GM23338 (cell line): ENCODE results near the gene MTIF3.

DNA sequence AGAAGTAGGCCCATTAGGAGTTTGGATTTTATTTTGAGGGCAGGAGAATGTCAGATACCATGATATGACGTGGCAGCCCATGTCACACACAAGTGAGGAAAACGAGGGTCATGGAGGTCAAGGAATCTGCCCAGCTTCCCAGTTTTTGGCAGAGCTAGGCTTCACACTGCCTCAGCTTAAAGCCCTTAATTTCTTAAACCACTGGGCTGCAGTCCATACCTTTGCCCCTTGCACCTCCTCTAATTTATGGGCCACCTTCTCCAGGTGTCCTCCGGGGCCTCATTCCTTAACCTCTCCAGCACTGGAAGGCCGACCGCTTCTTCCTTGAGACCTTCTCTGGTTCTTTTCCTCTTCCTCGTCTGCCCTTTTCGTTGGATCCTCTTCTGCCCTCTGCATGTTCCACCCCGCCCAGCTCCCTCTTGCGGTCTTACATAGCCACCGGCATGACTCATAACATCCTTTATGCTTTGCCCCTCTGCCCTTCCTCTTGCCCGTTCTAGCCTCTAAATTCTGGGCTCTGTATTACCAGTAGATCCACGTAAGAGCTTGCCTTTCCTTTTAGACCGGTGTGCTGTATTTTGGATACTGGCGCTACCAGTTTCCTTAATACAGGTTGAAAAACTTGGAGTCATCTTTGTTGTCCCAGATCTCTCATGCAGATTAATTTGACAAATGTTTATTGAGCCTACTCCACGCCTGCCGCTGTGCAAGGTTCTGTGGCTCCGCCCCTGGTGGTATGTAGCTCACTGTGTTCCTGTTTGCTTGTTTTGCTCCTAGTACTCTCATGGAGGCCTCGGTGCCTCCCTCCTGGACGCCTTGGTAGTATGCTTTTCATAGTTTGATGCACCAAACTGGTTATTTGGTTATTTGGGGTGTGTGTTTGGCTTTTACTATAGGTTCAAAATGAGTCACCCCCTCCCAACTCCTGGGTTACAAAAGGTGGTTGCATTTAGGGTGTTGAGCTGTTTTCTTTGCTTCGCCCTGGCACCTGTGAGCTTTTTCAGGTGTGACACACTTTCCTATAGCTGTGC is 1.5 kb downstream of the GTF3A start:
- PRO-cap = bidirectional peak, plus-strand start at position 451 of the sequence, minus-strand start at position 361 of the sequence
- RAMPAGE, long total RNA = no peak

- PRO-cap = bidirectional peak, plus-strand start at chr13:27450146, minus-strand start at chr13:27450067; bidirectional peak, plus-strand start at chr13:27450222, minus-strand start at chr13:27450538
- RAMPAGE, long total RNA = start-site peak on the minus strand at chr13:27450138-27450182, 100 and 23 reads in 2 replicates; start-site peak on the minus strand at chr13:27450551-27450587, 546 and 21 reads in 2 replicates
Observed at GRCh38 chr13:27449624-27450785, at the start of gene MTIF3. Gene MTIF3, minus strand, starts transcription at chr13:27450564.

DNA sequence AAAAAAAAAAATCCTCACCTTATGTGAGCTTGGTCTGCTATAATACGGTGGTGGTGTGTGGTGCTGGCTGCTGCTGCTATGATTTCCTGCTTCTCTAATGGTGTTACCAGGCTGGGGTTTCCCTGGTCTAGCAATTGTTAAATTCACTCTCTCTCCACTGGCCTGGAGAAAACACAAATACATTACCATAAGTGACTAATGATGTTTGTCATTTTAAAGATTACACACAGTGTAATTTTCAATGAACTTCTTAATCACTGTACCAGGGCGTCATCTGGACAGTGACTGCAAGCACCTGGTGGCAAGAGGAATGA is 60.5 kb downstream of the LNX2 start:
- PRO-cap = no peak
- RAMPAGE, long total RNA = no peak

DNA sequence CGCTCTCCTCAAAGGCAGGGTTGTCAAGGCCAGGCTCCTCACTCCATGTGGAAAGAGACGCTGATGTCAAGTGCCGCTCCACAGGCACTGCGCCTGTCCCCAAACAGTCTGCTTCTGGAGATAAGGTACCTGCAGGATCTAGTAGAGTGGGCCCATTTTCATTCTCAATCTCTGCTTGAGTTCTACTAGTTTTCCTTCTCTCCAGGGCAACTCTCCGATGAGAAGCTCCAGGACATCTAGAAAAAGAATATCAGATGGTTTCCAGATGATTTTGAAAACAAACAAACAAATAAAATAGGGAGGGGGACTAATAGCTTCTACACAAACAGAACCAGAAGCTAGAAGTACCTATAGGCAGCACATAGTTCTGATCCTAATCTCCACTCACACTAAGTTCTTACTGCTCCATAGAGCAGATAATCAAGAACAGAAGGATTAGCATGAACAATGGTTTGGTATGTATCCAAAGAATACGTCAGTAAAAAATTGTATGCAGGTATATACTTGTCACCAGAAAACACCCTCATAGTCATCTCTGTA is 51.2 kb downstream of the LNX2 start:
- PRO-cap = no peak
- RAMPAGE, long total RNA = no peak

- PRO-cap = no peak
- RAMPAGE, long total RNA = no peak
Observed at GRCh38 chr13:27607103-27607607, 13.2 kb downstream of the LNX2 start.

DNA sequence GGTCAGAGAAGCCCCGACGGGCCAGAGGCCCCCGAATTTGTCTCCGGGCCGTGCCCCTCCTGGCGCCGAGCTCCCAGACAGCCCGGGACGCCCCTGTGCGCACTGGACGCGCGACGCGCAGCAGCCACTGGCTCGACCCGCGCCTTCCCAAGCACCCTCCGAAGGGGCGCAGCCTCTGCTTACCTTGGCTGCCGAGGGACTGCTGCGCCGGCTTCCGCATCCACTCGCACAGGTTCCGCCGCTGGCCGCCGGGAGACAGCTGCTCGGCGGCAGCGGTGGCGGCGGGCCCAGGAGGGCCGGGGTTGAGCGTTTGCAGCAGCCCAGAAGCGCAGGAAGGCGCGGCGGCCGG is 858 bp downstream of the CDX2 start:
- PRO-cap = no peak
- RAMPAGE, long total RNA = no peak

DNA sequence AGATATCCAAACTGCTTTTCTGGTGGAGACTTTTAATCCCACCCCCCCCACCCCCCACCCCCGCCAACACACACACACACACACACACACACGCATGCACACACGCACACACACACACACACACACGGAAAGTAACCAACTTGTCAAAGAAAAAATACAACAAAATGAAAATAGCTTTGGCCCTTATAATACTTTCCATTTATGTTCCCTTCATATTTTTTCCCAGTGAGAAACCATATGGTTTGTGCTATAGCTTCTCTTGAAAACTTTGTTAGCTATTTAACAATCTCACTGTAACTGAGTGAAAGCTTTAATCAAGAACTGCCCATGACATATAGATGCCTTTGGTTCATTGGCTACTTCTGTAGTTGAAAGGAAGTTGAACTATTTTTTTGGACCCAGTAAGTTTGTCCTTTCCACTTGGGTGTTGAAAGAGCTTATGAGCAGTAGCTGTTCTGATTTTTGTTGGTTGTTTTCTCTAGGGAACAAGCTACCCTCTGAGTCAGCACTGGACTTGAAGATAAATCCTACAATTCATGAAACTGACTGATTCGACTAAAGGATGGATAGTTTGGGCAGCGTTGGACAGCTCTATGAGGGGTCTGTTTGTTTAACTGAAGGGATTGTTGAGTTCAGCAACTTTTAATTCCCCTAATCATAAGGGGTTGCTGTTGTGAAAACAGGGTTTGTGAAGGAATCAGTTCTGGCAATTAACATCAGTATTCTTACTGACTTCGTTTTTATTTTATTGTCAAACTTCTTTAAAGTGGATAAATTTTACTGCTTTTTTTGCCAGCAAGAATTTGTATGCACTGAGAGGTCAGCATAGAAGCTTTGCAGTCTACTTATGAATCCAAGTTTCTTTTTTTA is 101.0 kb downstream of the PAN3 start:
- PRO-cap = no peak
- RAMPAGE, long total RNA = no peak

- PRO-cap = no peak
- RAMPAGE, long total RNA = no peak
Observed at GRCh38 chr13:28267137-28267480, 128.8 kb downstream of the PAN3 start.

DNA sequence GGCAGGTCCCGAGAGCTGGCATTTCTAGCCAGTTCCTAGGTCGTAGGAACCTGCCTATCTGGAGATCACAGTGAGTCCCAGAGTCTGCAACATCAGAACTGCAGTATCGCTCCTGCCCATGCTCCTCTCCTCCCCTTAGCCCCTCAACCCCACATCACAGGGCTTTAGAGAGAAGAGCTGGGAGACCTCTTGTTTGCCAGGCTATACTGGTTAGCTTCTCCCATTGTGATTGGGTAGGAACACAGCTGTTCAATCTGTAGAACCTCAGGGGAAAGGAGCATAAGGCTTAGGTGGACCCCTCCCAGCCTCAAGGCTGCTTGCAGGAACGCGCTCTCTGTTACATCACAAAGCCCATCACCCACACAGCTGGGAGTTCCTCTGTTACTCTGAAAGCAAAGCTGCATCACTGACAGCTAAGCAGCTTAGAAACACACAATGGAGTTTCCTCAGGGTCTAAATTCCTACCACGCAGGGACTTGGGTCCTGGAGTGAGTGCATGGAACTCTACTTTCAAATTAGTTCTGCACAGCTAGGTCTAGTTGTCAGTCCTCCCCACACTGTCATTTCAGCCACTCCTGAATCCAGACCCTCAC is 169.9 kb downstream of the PAN3 start:
- PRO-cap = no peak
- RAMPAGE, long total RNA = no peak

DNA sequence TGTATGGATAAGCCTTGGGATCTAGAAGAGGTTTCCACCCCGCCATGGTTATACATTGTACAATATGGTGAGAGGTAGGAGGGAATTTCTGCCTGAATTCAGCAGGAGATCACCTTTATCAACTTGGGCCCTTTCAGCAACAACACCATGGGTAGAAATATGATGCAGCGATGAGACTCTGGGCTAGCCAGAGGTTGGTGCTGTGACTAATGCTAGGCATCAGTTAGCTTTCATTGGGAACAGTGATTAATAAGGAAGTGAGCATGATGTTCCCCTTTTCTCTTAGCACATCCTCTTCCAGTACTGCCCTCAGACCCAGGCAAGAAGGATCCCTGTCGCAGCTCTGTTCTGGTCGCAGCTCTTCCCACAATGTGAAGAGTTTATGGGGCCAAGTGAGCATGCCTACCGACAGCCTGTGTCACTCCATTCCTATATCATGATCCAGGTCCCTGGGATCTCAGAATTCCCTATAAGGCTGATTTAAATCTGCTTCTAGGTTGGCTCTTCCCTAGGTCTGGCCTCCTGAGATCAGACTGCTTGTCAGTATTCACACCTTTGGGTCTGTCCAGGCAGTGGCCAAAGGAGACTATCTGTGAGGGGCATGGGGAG is 100.5 kb downstream of the FLT1 start:
- PRO-cap = no peak
- RAMPAGE, long total RNA = no peak

DNA sequence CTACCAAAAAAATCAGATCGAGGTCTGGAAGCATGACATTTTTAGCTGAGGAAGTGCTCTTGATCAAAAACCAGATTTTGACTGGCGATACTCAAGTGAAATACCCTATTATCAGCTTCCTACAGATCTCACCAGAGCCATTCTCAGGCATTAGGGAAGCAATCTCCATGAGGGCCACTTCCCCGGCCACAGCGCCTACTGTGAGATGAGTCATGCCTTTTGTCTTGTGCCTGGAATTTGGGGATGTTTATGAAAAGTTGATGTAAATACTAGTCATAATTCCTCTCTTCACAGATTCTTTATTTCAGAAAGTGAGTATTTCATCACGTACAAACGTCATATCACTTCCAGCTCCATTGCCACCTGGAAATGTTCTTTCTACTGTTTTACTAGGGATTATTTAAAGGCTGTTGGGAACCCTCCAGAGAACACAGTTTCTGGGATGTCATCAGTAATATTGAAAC is 25.3 kb upstream of the SLC46A3 start:
- PRO-cap = no peak
- RAMPAGE, long total RNA = no peak

GRCh38 chr13:29511582-29512907 is 83.4 kb downstream of the SLC7A1 start:
- PRO-cap = no peak
- RAMPAGE, long total RNA = no peak

DNA sequence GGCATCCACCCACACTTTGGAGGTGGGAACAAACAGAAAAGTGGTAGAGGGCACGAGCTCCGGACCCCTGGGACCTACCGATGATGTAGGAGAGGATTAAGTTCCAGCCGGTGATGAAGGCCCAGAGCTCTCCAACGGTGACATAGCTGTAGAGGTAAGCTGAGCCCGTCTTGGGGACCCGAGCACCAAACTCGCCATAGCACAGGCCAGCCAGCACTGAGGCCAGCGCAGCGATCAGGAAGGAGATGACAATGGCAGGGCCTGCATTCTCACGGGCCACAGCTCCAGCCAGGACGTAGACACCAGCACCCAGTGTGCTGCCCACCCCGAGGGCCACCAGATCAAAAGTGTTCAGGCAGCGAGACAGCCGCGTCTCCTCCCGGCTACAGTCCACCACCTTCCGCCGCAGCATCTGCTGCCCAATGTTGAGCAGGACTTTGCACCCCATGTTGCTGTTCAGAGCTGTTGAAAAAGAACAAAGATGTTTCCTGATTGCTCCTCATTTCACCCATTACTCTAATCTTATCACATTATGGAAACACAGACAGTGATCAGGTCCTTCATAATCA is 59.7 kb downstream of the SLC7A1 start:
- PRO-cap = no peak
- RAMPAGE, long total RNA = no peak

- PRO-cap = unidirectional peak, minus-strand start at chr13:29590122
- RAMPAGE, long total RNA = no peak
Observed at GRCh38 chr13:29589767-29590269, 5.7 kb downstream of the SLC7A1 start.

- PRO-cap = no peak
- RAMPAGE, long total RNA = no peak
Observed at GRCh38 chr13:29825315-29826051, 24.9 kb downstream of the UBL3 start.

DNA sequence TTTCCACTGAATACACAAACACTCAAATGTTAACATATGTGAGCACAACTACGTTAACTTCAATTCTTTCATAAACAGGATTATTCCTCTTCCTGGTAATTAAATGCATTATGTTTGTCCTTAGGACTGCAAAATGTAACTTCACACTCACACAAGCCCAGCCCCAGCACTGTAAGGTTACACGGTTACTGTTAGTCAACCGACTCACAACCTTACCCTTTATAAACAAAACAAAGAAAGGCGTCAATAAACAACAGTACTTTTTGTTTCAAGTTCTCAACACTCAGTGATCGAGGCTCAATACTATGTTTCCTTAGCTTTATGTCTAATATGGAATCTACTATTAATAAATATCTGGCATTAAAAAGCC is 1.9 kb downstream of the UBL3 start:
- PRO-cap = no peak
- RAMPAGE, long total RNA = no peak

- PRO-cap = no peak
- RAMPAGE, long total RNA = no peak
Observed at GRCh38 chr13:29865811-29866404, 15.5 kb upstream of the UBL3 start.

DNA sequence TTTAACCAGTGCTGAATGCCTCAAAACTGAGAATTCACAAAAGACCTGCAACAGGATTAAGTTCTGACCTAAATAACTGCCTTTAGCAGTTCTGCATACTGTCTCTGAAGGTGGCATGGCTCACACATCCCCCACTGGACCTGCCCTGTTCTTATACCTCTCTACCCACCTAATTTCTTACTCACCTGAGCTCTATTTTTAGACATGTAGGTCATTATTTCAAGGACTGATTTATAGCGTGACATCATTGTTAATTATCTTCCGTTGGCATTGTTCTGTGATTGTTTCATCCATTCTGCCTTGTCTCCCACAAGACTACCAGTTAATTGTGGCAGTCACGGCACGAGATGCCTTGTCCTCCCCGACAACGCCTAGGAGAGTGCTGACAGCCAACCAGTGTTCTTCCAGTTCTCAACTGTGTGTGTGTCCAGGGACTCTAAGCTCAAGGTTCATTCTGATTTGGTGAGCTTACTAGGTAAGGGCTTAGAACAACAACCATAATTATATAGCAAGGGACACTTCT is 27.2 kb upstream of the UBL3 start:
- PRO-cap = no peak
- RAMPAGE, long total RNA = no peak

DNA sequence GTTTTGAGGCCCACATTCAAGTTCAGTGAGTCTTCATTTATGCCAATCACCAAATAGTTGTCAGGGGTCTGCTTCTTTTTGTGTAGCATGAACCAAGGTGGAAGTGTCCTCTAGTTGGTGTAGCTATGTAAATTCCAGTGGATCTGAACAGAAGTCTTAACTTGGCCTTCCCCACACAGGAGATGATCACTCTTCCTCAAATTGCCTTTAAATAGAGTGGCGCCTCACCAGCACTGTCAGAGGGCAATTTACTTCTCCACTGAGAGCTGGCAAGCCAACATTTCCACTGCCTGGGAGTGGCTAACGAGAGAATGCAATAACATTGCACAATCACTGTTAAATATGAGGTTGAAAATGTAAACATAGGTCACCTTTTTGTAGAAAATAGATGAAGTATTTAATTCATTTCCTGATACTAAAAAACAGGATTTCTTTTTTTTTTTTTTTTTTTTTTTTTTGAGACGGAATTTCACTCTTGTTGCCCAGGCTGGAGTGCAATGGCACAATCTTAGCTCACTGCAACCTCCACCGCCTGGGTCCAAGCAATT is 55.4 kb upstream of the UBL3 start:
- PRO-cap = no peak
- RAMPAGE, long total RNA = no peak

GRCh38 chr13:29920187-29920739 is 69.8 kb upstream of the UBL3 start:
- PRO-cap = no peak
- RAMPAGE, long total RNA = no peak